CD14-positive monocyte (primary cell): ENCODE measurements around the gene ANKRD23.

DNA sequence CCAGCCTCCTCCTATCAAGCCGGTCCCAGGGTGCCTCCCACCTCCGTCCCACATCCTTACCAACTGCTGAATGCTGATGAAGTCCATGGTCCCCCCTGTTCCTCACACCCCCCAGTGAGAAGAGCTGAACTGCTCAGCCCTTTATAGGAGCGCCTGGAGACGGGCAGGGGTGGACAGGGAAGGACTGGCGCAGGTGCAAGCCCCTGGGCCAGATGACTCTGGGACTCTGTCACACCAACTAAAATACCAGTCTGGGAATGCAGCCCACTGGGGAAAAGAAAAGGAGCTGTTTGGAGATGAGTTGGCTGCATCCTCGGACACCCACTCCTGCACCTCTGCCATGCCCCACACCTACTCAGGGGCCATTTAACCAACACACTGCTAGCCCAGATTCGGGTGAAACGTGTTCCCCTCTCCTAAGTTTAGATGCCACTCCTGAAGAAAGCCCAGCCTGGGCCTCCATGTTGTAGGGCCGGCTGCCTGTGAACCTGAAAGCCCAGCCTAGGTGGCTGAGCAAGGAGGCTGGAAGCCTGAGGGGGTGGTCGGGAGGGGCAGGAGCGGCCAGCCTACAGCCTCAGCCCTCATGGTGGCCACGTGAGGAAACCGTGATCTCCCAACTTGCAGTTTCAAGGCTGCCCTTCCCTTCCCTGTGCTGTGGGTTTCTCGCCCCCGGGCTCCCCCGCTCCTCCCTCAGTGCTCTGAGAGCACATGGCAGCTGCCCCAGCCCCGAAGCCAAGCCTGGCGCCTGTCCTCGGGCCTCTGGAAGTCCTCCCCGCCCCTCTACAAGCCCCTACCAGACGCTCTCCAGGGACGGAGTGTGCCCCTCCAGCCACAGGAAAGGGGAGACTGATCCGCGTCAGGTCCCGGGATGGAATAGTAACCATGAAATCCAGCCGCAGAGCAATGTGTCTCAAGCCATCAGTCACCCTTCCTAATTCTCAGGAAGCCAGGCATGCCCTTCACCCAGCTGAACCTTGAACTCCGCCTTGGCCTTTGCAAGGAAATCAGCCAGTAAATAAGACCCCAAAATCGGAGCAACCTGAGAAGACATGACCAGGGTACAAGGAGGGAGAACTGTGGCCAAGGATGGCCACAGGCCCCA lies at the start of gene ANKRD23:
TSS of gene ANKRD23 (minus strand) at position 116 of the 1,102 bp plus-strand sequence.
- CAGE, long polyA plus RNA, result no peak

GRCh38 chr2:96870615-96871414 lies 935 bp upstream of the SEMA4C start:
- CAGE, long polyA plus RNA, result no peak

DNA sequence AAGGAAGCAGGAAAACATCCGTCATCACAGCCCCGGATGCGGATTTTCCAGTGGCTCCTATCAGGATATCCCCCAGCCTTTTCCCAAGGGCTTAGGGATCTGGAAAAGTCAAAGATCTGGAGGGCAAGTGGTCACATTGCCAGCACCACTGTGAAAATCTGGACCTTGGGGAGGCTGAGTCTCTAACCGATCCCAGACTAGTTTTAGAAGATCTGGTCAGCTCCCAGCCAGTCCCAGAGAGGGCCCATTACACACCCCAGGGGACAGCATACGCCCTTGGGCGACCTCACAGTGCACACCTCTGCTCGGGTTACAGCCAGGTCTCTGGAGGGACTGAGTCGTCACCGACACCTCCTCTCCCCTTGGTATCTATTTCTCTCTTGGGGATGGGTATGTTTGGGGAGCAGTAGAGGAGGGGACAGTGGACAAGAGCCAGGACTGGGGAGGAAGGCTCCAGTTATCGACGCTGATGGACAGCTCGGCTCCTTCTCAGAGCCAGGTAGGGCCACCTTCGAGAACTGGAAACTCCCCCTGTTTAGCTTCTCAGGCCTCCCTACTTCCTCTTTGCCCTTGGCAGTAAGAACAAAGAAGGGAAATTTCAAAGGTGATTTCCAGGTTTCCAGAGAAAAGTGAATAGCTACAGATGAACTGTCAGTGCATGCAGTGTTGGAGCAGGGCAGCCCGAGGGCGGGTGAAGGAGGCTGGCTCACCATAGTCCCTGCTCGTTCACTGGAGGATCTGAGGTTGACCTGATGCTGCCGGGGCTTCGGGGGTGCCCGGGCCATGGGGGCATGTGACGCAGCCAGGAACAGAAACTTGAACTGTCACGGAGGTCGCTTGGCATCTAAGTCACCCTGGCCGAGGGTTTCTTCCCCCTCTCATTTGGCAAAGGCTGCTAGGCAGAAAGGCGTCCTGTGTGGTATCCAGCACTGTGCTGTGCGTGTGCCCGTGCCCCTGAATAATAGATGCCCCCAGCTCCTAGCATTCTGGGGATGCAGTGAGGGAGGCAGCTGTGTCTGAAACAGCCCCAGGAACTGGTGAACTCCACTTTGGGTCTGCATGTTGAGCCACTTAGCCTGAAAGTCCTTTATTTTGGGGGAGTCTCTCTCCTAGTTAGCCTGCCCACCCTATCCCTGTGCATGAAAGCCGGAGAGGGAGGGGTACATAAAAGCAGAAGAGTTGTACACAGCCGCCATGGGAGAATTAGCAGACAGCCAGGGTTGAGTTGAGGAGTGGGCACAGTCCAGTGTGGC lies 4.5 kb upstream of the SEMA4C start:
- CAGE, long polyA plus RNA, result no peak

- CAGE, long polyA plus RNA, result no peak
Measured at GRCh38 chr2:96913824-96914360, 44.0 kb upstream of the SEMA4C start.

- CAGE, long polyA plus RNA, result no peak
Measured at GRCh38 chr2:97541677-97542058, 48.0 kb downstream of the ANKRD36B start.

- CAGE, long polyA plus RNA, result no peak
Measured at GRCh38 chr2:97707468-97707892, 5.9 kb upstream of the ZAP70 start.

GRCh38 chr2:97745553-97745909 lies 32.2 kb downstream of the ZAP70 start:
- CAGE, long polyA plus RNA, result no peak

- CAGE, long polyA plus RNA, result no peak
Measured at GRCh38 chr2:97754735-97755199, 41.4 kb downstream of the ZAP70 start.

DNA sequence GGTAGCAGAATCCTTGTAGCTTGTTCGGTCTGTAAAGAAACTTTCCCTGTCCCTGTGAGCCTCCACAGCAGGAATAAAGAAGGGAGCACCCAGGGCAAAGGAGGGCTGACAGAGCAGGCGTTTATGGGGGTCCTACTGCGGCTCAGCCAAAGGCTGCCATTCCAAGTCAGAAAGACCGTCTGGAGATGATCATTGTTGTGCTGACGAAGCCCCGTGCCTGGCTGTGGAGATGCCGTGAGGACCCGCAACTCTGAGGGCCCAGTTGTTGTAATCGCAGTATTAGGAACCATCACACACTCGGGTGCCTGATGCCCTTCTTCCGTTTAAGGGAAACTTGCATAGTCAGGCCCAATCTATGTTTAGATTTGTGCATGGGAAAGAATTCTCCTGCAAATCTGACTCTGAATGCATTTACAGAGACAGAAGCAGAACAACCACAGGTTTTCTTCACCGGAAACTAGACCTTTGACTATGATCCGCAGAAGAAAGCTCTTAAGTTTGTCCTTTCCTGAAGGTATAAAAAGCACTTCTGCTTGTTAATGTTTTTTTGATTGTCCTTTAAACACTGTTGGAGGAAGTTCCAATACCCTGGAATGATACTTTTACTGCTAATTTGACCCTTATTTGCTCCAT lies 16.8 kb upstream of the VWA3B start:
- CAGE, long polyA plus RNA, result no peak

DNA sequence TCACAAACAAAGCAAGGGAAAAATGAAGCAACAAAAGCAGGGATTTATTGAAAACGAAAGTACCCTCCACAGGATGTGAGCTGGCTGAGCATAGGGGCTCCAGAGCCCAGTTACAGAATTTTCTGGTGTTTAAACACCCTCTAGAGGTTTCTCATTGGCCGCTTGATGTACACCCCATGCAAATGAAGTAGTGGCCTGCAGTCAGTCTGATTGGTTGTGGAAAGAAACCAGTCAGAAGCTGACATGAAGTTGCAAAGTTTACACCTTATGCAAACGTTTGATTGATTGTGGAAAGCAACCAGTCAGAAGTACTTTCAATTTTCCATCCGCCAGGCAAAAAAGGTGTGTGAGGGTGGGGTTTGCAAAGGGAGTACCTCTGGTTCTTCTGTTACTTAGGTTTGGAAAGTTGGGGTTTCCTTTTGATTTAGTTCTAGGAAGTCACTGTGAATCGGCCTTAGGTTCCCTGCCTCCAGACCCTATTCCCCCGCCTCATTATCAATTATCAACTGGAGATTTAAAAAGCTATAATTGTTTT lies 62.4 kb downstream of the VWA3B start:
- CAGE, long polyA plus RNA, result no peak

DNA sequence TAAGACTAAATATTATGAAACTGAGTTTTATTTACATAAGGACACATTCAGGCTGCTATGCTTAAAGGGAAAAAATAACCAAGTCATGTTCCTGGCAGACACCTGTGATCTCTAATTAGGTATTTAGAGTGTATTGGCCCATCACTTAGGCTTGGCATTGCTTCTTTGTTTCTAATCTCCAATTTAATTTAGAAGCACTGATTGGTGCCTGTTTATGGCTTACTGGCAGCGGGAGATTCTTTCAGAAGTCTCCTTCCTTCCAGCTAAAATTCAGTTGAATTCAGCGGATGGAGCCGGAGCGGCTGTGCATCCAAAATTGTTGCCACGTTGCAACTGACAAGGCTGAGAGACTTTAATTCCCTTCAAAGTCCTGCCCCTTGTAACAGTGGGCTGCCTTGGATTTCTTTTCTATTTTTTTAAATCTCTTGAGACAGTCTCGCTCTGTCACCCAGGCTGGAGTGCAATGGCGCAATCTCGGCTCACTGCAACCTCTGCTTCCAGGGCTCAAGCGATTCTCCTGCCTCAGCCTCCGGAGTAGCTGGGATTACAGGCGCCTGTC lies 66.6 kb downstream of the VWA3B start:
- CAGE, long polyA plus RNA, result no peak

DNA sequence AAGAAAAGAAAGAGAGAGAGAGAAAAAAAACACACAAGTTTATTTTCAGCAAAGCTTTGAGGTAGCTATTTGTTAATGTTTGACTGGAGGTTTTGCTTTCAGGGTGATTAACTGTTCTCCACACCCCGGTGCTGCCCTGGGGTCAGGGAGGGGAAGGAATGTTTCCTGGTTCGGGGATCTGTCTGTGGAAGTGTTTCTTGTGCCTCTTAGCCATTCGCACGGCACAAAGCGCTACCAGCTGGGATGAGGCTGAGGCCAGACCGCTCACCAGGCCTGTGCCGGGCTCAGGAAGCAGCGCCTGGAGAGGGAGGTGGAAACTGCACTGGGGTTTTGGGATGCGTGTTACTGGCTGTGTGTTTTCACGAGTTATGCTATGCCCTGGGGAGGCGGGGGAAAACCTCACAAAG lies 65.9 kb upstream of the CNGA3 start:
- CAGE, long polyA plus RNA, result no peak

DNA sequence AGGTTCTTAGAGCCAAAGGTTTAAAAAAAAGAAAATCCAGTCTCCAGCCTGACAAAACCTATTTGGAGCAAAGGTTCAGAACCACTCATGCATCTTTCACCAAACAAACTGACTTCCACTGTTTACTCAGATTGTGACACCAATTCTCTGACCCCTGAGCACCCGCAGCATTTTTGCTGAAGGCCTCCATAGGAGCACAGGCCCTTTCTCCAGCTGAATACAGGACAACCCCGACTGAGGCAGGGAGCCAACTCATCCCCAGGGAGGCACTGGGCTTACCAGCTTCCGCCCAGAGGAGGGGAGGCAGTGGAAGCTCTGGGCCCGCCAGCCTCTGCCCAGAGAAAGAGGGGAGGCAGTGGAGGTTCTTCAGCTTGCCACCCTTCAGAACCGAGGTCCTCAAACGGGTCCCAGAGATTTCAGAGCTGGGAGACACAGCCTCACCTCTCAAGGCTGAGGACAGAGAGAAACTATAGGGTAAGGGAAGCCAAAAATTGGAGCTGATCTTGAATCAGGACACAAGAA lies 50.9 kb upstream of the CNGA3 start:
- CAGE, long polyA plus RNA, result no peak

DNA sequence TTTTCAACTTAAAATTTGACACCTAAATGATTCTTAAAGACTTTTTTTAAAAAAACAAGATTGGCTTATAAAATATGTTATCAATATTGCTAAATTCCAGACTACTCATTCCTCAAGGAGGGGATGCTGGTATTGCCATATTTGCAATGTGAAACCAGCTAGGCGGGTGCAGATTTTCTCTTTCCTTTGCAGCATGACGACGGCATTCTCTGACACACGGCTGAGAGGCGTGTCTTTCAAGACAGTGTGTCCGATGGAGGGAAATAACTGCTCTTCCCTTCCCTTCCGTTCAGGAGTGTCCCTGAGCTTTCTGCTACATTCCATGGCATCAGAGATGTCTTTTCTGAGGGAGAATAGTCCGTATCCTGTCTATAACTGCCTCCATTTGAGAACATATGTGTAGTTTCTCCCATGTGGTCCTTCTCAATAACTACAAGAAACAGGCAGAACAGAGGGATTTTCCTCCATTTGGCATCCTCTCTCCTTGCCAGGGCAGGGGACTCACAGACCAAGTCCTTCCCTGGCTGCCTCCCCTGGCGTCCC lies 38.1 kb upstream of the CNGA3 start:
- CAGE, long polyA plus RNA, result no peak

DNA sequence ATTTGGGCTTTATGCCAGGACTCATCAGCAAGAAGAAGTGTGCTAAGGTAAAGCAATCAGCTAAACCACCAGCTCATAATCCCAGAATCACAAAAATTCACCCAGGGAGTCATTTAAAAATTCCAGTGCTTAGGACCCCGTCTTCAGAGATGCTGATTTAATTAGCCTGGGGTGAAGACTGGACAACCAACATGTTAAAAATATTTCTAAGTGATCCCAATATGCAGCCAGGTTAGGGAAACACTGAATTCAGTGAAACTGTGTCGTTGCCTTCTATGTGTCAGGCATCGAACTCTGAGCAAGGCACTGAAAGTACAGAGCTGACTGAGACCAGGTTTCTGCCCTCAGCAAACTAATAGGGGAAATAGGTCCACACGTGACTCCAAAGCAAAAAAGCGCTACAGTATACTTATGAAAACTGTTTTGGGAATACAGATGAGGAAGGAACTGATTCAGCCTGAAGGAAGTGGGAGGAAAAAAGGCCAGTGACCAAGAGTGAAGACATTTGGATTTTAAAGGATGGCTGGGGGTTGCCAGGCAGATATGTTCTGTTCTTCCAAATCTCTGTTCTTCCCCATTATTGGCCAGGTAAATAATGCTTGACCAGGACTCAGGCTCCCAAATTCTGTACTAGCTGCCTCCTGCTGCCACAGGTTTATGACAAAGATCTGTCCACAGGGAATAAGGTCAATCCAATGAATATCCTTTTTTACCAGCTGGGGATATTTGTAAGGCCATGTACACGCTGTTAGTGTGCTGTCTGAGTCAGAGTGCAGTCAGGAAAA lies 24.7 kb upstream of the INPP4A start:
- CAGE, long polyA plus RNA, result no peak

DNA sequence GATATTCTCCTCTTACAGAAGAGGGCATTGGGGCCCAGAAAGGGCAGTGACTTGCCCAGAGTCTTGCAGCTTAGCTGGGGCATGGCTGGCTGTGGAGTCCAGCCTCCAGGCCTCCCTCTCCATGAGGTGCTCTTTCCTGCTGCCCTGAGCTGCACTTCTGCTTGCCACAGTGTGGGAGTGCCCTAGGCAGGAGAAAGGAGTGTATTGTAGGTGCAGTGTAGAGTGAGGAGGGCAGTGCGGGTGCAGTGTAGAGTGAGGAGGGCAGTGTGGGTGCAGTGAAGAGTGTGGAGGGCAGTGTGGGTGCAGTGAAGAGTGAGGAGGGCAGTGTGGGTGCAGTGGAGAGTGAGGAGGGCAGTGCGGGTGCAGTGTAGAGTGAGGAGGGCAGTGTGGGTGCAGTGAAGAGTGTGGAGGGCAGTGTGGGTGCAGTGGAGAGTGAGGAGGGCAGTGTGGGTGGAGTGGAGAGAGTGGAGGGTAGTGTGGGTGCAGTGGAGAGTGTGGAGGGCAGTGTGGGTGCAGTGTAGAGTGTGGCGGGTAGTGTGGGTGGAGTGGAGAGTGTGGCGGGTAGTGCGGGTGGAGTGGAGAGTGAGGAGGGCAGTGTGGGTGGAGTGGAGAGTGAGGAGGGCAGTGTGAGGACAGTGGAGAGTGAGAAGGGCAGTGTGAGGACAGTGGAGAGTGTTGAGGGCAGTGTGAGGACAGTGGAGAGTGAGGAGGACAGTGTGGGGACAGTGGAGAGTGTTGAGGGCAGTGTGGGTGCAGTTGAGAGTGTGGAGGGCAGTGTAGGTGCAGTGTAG lies 28.3 kb downstream of the INPP4A start:
- CAGE, long polyA plus RNA, result no peak

DNA sequence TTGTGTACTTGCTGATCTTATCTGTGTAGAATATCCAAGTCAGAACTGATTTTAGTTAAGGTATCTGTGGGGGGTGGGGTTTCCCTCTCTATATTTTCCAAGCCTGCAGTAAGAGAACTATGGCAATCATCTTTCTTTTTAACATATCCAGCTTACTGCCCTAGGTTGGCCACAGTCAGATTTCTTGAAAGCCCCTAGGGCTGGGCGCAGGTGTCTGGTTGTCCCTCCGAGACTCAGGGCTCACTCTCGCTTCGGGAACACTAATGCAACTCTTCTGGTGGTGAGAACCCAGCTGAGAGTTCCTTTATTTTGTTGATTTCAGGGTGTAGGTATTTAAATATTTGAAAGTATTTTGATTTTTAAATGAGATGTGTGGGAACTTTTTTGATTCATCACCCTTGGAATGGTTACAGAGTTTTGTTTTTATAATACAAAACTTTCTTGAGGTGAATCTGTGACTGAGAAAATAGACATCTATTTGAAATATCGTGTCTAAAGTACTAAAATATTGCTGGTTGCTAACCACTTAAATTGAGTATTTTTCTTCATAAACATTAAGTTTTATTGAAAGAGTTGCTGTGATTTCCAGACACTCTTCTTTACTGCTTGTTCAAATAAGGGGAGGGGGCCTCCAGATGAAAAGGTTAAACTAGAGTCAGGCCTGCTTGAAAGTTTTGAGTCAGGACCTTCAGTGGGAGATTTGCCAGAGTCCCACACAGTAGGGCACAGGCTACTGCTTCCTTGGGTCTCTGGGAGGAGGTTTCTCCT lies 40.9 kb downstream of the INPP4A start:
- CAGE, long polyA plus RNA, result no peak

- CAGE, long polyA plus RNA, result no peak
Measured at GRCh38 chr2:98538712-98539997, 69.2 kb downstream of the COA5 start.

DNA sequence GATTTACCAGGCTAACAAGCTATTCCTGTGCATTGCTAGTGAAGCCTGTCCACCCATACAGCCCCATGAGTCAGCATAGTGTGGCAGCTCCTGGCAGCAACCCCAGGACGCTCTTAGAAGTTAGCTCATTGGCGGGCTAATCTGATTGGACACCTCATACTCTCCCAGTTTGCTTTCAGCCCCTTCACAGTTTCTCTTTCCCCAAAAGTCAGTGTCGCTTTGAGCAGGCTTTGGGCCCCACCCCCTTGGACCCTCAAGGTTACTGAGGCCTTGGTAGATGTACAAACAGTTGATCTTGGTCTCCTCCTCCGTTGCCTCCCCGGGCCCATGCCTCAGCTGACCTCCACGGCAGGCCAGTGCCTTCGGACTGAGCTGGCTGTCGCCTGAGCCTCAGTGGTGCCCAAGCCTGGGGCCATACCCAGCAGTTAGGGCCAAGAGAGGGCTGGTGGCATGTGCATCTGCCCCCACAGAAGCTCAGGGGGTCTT lies 47.9 kb downstream of the COA5 start:
- CAGE, long polyA plus RNA, result no peak

DNA sequence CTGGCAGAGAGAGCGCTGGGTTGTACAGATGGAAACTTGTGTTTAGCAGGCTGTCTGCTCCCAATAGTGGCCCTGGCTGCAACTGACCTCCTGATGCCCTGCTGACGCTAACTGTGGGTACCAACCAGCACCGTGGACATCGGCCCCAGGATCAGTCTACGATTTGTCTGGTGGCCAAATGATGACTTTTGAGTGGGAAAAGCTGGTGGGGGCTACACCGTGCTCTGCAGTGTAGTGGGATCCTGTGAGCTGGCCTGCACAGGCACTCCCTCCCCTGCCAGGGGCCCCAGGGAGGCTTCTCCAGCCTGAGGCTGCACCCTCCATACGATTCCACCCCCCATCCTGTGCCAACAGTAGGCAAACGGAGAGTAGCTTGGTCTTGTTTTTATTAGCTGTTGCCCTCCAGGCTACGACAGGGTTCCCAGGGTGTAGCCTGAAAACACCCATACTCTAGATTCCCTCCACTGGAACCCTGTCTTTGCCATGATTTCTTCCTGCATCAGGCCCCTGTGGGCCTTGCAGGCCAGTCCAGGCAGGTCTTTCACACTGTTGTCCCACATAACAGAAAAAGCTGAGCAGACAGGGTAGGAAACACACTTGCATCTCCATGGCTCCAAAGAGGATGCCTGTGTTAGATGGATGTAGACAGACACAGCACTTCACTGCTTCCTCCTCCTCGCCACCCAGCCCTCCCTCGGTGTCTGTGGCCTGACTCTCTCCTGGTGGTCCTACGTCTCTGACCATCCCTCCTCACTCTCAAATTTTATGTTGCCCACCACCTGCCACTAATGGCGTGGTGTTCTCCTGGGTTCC lies 15.4 kb downstream of the COA5 start:
- CAGE, long polyA plus RNA, result no peak